Neutrophil (primary cell): ENCODE measurements around the gene CLUH.

GRCh38 chr17:2018289-2019481, 6.4 kb downstream of the RTN4RL1 start:
- PRO-cap, result no peak

DNA sequence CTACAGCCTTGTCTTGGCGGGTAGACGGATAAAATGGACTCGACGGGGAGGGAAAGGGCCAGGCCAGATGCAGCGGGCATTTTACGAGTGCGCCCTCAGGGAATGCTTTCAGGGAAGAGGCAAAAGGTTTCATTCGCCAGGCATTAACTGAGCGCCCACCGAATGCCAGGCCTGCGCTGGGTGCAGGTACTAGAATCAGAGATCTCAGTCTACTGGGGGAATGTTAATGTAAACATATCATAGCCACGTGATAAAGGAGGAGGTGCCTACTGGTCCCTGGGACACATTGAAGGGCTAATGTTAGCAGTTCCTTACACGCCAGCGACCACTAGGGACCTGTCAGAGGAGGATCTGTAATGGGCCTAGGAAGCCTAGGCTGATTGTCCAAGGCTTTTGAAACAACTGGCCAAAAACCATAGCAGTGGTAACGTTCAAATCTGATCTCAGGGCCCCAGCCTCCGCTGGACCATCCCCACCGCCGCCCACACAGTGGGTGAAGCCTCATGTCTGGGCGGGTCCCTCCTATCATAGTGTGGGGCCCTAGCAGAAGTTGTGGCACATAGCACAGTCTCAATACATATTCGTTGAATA, 609 bp downstream of the DPH1 start:
- PRO-cap, result no peak

DNA sequence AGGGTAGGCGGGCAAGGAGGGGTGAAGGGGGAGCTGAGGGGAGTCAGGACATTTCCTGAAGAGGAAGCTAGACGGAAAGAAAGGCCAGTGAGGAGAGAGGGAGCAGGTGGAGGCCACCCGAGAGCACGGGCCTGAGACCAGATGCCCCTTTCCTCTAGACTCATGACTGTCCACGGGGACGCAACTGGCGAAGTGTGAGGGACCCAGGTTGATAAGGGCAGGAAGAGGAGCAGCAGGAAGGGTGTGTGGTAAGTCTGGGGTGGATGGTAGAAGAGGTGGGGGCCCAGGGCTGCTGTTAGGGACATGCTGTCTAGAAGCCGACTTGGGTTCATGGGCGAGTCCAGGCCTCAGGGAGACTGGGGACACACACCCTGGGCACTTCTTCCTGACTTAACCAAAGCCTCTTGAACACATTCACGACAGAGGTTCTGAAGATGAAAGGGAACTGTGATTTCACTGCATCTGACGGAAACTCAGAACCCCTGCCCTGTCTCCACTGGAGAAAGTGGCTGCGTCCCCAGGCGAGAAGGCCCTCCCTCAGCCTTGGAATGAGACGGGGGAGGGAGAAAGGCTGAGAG, 5.8 kb downstream of the HIC1 start:
- PRO-cap, result no peak

GRCh38 chr17:2068488-2069170, 13.7 kb downstream of the HIC1 start:
- PRO-cap, result no peak

DNA sequence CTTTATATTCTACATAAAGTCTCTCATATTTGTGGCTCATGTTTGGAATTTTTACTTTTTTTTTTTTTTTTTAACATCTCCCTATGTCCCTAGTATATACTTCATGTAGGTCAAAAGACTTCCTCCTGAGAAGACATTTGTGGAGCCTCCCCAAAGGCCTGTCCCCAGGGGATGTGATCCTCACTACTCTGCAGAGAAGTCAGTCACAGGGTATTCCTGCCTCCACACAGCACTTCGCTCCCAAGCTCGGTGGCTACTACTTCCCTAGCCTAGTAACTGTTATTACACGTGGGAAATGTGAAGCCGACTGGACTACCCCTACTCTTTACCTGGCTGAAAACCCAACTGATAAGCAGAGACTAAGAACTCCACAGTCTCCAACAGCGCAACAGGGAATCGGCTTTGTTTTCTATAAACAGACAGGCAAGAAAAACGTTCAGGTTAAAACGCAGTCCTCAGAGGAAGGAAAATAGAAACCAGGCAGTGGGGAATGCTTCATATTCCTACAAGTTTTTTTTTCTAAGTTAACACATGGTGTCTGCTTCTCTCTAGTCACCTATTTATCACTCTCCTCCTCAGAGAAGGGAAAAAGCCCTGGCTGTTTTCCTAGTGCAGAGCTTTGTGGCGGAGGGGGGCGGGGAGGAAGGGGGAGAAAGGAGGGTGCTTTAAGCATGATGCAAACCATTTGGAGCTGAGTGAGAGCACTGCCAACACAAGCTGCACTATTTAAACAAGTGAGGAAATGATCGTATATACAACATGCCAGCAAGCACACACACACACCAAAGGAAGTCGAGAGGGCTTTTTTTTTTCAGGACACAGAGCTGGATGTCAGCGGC, 117.0 kb downstream of the HIC1 start:
- PRO-cap, result no peak

GRCh38 chr17:2188654-2189134, 114.9 kb downstream of the SMG6 start:
- PRO-cap, result no peak

DNA sequence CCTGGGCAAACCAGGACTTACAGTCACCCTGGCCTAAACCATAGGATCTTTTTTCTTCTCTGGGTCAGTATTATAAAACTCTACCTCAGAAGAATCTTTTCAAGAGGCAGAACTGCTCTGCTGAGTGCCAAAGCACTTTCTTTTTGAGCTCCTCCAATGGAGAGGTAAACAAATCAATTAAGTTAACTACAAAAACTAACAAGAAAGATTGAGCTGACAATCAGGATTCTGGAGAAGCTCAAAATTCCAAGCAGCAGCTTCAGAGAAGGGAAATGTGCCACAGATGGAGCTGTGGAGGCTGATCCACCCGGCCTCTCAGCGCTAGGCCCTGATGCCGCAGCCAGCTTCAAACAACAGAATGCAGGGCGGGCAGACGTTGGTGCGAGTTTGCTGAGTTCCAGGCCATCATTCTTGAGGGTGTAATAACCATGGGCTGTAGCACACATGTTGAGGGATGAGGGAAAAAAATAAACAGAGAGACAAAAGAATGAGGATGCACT, 90.4 kb downstream of the SMG6 start:
- PRO-cap, result no peak

GRCh38 chr17:2299608-2300931, 3.5 kb downstream of the SMG6 start:
- PRO-cap, result no peak

DNA sequence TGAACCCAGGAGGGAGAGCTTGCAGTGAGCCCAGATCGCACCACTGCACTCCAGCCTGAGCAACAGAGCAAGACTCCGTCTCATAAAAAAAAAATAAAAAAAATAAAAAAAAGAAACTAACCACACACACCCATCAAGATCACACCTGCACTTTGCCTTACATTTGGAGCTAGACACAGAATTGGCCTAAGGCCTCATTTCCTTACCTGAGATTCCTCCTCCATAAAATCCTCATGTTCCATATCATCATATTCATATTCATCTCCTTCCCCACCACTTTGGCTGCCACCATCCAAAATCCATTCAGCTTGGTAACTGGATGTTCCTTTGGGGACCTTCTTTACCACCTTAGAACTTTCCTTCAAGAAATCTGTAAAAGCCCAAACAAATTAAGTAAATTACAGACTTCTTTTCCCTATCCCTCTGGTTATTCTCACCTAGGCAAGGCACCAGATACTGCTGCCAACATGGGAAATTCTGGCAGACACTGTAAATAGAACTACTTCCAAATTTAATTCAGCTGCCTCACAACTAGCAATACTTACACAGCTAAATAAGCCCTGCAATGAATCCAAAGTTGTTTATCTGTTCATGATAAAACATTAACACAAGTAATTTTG, 3.4 kb downstream of the TSR1 start:
- PRO-cap, result no peak

- PRO-cap, result bidirectional peak, plus-strand start at chr17:2394039, minus-strand start at chr17:2393874
These were observed 6.8 kb downstream of the MNT start for GRCh38 chr17:2393932-2394550.

DNA sequence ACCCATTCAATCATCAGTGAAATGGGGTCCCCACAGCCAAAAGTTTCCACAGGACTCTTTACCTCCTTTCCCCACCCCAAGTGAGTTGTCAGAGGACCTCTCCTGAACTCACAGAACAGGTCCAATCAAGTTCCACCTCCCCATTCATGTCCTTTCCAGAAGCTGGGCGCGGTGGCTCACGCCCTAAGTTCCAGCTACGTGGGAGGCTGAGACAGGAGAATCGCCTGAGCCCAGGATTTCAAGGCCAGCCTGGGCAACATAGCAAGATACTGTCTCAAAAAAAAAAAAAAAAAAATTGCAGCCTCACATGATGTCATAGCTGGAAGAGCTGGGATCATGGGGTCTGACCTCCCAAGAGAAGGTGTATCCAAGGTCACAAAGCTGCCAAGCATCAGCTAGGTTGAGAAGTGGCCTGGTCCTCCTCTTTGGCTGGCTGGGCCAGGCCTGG, 5.4 kb upstream of the MNT start:
- PRO-cap, result no peak

DNA sequence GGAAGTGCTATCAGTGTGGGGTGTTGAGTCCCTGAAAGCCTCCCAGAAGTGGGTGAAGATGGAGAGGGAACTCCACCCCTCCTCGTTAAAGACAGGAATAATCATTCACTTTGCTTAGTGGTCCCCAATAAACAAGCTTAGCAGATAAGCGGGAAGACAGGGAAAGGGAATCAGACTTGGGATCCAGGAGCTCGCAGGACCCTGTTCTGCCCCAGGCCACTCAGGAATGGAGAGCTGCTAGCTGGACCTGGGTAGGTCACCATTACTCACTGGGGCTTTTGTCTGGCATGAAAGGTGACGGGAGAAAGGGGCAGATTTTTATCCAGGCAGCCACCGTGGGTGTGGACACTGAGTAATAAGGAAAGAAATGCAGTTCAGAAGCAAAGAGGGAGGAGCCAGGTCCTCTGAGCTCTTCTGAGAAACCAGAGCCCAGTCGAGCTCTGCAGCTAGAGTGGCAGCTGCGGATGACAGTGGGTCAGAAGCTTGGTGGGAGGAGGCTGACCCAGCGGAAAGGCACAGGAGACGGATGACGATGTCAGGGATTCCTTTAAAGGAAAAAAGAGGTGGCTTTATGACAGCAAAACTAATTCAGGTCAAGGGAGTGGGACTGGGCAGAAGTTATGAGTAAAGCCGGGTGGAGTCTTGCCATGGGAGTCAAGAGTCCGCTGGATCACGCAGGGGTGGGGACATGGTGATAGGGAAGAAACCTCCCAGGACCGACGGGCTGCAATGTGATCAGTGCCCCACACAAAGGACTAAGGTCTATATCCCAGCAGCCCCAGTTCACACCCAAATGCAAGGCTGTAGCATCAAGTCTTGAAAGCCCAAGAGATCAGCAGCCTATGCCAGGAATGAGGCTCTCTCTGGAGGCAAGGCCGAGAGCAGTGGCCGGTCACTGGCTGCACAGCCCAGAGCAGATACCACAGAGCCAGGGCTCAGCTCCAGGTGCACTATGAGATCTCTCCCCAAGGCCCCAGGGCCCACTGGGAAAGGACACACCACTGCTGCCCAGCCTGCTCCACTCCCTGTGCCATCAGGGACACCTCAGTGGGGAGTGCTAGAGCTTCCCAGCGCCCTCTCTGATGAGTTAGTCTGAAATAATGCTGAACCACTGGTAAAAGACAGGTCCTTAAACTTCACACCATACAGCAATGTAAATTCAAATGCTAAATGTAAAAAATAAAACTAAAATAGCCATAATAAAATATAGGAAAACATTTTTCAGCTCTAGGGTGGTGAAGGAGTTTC, 6.2 kb upstream of the MNT start:
- PRO-cap, result no peak

GRCh38 chr17:2453227-2453636, 52.4 kb upstream of the MNT start:
- PRO-cap, result no peak

GRCh38 chr17:2595498-2596219, 2.2 kb downstream of the PAFAH1B1 start:
- PRO-cap, result no peak

DNA sequence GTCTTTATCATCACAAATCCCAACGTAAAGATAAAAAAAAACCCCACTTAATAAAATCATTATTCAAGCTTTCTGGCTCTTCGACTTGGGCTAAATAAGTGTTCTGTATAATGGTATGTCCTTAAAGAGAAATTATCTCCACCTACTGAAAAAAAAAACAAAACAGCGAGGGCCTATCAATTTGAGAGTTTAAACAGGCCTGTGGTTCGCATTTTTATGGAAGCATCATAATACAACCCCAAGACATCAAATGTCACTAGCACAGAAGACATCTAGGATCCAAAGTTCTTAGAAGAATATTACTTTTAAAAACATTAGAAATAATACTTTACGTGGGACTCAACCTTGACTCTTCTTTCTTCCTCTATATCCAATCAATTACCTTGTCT, 8.6 kb downstream of the PAFAH1B1 start:
- PRO-cap, result no peak

DNA sequence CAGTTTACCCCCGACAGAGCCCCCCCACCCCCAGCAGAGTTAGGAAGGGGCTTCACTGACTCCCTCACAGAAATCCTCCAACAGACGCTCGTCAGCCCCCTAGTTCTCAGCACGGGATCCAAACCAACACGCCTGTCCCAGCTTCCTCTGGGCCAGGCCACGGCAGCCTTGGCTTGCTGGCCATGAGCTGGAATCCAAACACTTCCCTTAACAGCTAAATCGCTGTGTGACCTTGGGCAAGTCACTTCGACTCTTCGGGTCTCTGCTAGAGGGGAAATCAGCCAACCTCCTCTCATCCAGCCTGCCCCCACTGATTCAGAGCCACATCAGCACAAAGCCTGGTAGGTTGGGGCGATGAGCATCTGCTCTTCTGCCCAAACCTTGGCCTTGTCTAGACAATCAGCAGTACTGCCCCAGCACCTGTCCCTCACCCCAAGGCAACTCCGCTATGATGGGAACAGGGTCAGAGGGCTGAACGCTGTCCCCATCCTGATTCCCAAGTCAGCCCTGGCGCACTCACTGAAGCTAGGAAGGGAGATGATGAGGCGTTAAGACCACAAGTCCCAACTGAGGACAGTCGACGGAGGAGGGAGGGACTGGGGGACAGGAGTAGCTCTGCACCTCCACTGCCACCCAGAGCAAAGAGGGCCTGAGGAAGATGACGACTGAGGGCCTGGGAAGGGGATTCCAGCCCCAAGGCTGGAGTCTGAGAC, 1.5 kb downstream of the CLUH start:
- PRO-cap, result no peak

GRCh38 chr17:2711426-2712089, at the start of gene CLUH:
CLUH (minus strand) TSS chr17:2711764.
- PRO-cap, result bidirectional peak, plus-strand start at chr17:2712016, minus-strand start at chr17:2711714

GRCh38 chr17:2853271-2854326, 57.4 kb downstream of the RAP1GAP2 start:
- PRO-cap, result no peak

GRCh38 chr17:2855063-2855322, 58.8 kb downstream of the RAP1GAP2 start:
- PRO-cap, result no peak

GRCh38 chr17:2863157-2863647, 67.0 kb downstream of the RAP1GAP2 start:
- PRO-cap, result no peak